ENCODE measurements around the gene MMD.

DNA sequence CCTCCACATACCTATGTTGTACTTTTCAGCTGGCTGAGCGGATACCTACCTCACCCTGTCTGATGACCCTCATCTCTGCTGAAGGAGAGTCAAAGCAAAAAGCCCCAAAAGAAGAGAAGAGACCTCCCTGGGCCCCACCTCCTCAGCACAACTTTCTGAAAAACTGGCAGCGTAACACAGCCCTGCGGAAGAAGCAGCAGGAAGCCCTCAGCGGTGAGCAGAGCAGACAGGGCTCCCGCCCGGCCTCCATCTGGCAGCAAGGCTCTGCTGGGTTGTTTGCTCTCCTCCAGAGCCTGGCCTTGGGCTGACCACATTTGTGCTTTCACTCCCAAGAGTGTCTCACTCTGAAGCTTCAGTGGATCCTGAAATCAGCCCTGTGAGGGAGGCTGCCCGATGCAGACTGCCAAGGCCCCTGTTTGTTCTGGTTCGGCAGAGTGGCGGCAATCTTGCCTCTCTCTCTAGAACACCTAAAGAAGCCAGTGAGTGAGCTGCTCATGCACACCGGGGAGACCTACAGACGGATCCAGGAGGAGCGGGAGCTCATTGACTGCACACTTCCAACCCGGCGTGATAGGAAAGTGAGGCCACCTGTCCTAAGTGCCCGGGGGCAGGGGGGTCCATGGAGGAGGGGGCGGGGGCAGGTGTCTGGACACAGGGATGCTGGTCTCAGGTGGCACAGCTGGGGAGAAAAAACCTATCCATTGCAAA lies 10.4 kb downstream of the MYCBPAP start:
- RRBS: 44% methylated on average over 4 of the region's 16 CpGs

DNA sequence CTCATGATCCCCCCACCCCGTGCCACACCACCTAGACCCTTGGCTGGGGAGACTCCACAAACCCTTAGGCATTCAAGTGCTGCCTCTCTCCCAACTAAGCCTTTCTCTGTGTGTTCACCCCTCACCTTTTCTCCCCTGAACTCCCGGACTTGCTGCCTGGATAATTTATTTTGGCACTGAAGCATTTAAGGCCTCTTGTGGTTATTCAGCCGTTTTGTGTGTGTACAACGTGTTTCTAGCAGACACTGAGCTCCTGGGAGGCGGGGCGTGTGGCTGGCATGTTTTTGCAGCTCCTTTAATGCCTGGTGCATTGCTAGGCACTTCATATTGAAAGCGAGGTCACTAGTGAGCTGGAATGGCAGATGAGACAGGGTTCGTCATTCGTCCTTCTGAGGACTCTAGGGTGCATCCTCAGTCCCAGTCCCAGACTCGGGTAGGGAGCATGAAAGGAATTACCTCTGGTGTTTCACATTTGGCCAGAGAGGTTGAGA lies 28.8 kb downstream of the CACNA1G start:
- RRBS: no CpG with 5 or more reads among the region's 10 CpGs

- RRBS: 67% methylated on average over 11 of the region's 25 CpGs
Measured at GRCh38 chr17:50625936-50626700, 8.6 kb upstream of the ABCC3 start.

GRCh38 chr17:50689841-50690564 lies 17.7 kb downstream of the ANKRD40 start:
- RRBS: no CpG with 5 or more reads among the region's 10 CpGs

GRCh38 chr17:50765462-50766077 lies 1.7 kb downstream of the ANKRD40CL start:
- RRBS: no CpG with 5 or more reads among the region's 7 CpGs

GRCh38 chr17:50893216-50893959 lies 27.2 kb upstream of the TOB1 start:
- RRBS: no CpG with 5 or more reads among the region's 26 CpGs

- RRBS: 39% methylated on average over 1 of the region's 8 CpGs
Measured at GRCh38 chr17:50904989-50906004, 39.1 kb upstream of the TOB1 start.

DNA sequence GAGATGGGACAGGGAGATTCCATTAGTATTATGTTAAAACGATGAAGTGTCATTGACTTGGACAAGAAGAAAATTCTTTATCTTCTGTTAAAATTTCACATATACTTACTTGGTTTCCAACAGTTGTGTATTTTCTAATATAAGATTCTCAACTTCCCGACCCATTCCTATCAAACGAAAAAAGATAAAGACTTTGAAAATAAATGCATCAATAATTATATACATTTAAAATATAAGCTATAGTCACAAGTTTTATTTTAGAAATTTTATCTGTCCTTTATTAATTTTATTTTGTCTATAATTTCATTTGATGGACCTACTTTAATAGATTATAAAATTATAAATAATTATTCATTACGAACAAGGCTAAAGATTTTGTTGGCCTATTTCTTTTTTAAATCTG lies 113.5 kb downstream of the SPAG9 start:
- RRBS: no CpG with 5 or more reads among the region's 4 CpGs

DNA sequence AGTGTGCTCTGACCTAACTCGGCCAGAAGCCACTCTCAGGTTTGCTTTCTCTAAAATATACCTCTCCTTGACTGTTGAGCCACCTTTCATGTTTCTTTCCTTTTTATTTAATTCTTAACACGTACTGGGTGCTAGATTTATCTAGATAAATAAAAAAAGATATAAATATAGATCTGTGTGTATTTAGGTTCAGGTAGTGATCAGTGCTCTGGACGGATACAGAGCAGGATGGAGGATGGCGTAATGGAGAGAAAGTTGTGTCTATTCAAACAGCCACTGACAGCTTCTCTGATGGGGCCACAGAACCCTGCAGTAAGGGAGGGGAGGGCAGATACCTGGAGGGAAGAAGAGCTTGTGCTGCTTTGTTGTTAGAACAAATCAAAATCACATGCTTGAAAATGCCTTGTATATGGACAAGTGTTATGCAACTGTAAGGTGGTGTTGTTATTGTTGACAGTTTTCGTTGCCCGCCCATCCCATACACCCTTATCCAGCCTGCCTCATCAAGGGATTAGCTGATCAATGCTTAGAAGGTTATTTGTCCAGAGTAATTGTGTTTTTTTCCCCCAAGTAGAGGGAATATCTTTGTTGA lies 170.2 kb downstream of the UTP18 start:
- RRBS: no CpG with 5 or more reads among the region's 6 CpGs

DNA sequence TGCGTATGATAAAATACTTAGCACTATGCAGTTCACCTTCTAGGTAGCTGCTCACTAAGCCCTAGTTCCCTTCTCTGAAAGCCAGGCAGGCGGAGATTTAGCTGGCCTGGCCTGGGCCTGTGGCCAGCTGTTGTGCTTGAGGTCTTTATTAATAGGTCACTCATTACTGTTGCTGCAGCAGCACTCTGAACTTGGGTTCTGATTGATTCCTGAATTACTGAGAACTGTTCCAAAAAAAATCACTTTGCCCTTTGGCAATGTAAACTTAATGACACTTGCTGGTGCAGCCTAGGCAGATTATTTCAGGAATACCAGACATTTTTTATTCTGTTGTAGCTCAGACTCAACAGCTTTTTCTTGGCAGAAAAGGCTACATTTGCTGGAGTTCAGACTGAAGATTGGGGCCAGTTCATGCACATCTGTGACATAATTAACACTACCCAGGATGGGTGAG lies 2.7 kb downstream of the TOM1L1 start:
- RRBS: no CpG with 5 or more reads among the region's 2 CpGs

DNA sequence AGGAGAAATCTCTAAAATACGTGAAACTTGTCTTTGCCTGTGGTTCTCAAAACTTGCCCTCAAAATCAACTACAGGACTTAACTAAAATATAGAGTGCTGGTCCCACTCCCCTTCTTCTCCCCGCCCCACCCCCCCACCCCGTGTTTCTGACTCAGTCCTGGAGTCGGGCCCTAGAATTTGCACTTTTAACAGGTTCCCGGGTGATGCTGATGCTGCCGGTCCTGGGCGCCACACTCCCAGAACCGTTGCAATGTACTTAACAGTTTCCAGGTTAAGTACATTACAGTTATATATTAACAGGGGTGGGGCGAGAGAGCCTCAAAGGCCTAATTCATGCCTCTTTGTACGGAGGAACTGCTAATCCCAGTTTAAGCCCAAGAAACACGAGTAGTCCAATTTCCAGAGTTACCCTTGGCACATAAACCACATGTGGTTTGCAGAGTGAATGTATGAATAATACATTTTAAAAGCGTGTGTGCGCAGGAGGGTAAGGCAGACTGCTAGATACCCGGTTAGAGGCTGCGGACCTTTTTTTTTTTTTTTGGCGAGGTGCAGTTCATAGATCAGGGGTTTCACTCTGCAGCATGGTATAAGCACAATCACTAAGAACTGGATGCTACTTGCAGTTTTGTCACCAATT lies 866 bp downstream of the COX11 start:
- RRBS: no CpG with 5 or more reads among the region's 16 CpGs

- RRBS: no CpG with 5 or more reads among the region's 1 CpG
Measured at GRCh38 chr17:55219384-55219776, 45.4 kb upstream of the HLF start.

DNA sequence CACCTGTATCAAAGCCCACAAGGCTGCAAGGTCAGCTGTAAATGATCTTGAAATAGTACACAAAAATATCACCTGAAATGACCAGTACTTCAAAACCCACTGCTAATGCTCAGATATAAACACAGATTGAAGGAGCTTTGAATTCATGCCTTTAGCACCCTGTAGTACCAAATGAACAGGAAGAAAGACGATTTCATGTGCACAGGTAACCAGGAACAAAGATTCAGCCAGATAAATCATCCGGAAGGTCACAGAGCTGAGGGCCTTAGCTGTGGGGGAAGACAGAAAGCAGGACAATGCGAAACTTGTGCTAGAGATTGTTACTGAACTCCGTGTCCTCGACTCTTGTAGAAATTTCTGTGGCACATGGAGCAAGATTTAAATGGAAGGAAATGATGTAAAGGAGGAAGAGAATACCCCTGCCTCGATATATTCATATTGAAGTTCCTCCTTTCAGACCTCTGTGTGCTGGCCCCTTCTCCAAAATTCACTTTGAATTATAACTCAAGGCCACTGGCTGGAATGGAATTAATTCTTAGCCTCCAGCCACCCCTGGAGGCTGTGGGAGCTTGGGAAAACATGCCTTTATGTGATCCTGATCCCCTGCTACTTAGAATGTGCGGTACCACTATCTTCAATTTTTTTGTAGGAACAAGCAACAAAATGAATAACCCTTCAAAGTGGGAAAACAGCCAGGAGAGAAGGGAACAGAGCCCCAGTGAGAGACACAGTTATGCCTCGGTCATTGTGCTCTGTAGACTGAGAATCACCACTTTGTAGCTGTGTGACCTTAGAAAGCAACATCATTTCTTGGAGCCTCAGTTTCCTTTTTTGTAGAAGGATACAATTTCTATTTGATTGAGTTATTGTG lies 4.3 kb downstream of the HLF start:
- RRBS: no CpG with 5 or more reads among the region's 8 CpGs

GRCh38 chr17:55283171-55284038 lies 18.6 kb downstream of the HLF start:
- RRBS: no CpG with 5 or more reads among the region's 11 CpGs

DNA sequence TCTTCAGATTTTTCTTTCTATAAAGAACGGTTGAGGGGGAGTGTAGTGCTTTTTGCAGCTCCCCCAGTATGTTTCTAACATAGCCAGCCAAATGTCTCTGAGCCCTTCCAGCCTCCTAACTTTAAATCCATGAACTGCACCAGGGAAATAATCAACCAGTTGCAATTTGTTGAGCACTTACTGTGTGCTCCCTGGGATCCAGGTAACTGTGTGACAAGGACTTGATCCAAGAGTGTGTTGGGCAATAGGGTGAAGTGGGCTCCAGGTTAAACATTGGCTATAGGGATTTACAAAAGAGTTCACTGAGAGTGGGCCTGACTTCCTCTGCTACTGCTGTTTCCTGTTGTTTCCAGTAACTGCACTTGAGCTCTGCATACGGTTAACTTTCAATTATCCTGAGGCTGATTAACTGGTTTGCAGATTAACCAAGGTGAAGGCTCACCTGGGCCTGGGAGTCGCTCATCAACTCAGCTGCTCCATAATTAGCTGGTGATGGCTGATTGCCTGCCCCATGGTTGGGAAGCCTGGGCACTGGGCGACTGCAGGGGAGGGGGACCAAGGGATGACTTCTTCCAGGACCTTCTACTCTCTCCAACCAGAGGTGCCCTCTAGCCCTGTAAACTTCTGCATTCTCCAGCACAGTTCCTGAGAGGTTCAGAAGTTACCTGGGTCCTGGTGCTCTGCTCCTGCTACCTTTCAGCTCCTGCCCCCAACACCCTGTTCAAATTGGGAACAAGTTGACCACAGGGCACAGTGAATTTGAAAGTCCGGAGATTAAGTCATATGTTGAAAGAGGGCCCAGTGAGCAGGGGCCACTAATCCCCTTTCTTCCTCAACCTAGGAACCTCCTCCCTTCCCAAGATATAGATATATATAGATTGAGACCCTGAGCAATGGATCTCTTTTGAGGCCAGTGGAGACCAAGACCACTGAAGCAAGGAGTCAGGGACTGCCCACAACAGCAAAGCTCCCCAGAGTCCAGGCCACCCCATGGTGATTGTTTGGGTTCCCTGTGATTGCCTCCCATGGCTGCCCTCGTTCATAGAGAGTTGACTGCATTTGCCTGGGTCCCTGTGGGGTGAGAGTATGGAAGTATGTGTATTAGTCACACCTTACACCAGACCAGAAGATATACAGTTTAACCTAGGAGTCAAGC lies 19.7 kb downstream of the HLF start:
- RRBS: no CpG with 5 or more reads among the region's 6 CpGs

GRCh38 chr17:55421156-55422016 lies at the start of gene MMD:
Gene MMD, minus strand, starts transcription at chr17:55421835.
- RRBS: 2% methylated on average over 41 of the region's 74 CpGs

- RRBS: under 1% methylated on average over 10 of the region's 34 CpGs
Measured at GRCh38 chr17:55422017-55422476, 412 bp upstream of the MMD start.

DNA sequence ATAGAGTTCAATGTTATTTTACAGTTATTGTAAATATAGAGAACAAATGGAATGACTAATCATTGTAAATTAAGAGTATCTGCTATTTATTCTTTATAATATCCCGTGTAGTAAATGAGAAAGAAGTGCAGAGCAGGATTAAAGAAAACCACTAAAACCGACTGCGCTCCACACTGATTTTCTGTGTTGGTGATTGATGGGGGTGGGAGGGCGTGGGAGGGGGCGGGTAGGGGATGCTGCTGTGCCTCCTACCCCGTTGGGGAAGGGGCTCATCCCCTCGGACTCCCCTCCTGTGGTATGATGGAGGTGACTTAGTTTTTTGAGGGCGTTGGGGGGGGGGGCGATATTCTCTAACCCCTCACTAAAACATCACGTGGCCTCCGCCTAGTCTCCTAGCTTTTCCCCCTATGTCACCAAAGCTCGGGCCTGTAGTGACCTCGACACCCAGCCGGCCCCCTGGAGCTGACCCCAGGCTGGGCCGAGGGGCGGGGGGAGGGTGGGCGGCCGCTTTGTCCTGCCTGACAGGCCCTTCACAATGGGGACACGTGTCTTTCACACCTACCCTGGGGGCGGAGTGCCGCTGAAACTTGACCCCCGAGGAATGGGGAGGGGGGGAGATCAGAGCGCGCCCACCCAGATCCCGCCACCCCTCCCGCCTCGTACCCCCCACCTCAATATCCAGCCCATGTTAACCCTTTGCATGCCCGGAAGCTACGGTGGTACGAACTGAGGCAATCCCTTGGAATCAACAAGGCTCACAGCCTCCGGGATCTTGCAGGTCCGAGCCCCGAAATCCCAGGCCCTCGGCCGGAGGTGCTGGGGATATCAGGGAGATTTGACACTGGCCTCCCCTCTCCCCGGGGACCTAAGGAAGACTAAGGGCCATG lies 2.2 kb downstream of the NOG start:
- RRBS: 6% methylated on average over 8 of the region's 36 CpGs